Fallopian tube (tissue), 1 donor: ENCODE data around the genes CELF6, INSYN1 and SEMA7A.

GRCh38 chr15:72198903-72199909 lies 1.6 kb upstream of the GRAMD2A start:
- PRO-cap, result no peak

GRCh38 chr15:72228062-72228387 lies 3.0 kb downstream of the PKM start:
- PRO-cap, result unidirectional peak, plus-strand start at chr15:72228244; unidirectional peak, minus-strand start at chr15:72228298

DNA sequence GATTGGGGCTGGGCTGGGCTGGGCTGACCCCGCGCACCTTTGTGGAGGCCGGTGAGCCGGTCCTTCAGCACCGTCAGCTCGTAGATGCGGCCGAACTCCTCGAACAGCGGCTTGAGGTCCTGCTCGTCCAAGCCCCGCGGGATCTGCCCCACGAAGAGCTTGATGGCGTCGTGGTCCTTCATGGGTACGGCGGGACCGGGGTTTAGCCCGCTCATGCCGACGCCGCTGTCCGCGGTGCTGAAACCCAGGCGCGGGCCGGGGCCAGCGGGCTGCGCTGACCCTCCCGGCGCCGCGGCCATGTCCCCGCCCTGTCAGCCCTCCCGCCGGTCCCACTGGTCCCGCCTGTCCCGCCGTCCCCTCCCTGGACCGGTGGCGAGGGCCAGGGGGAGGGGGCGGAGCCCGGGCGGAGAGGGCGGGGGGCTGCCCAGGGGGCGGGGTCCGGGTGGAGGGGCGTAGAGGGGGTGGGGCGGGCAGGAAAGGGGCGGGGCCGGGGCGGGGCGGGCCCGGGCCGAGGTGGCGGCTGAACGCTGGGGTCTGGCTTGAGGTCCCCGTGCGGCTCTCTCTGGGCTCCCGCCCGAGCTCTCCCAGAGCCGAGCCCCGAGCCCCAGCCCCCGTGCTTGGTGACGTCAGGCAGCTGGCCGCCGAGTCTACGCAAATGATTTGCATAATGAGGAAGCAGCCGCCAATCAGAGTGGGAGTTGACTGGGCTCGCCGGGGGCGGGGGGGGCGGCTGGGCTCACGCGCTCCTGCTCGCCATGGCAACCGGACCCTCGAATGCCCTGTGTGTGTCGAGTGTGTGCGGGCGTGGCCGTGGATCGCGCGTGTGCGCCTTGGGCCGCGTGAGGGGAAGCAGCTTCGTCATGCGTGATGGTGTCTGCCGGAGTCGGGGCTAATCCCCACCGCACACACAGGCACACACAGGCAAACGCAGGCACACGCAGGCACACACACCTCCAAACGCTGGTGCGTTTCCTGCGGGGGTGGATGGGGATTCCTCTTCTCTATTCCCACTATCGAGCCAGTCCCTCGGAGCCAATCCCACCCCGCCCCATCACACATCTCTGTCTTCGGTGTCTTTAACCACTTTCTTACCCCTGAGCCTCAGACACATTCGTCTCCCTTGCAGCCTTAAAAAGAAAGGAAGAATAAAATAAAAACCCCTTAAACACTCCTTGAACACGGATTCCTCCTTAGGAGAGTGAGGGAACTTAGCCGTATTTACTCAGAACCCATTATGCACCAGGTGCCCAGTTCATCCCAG lies at the start of gene CELF6:
Gene CELF6, minus strand, starts transcription at position 582 of the 1,261 bp plus-strand sequence.
- PRO-cap, result no peak

DNA sequence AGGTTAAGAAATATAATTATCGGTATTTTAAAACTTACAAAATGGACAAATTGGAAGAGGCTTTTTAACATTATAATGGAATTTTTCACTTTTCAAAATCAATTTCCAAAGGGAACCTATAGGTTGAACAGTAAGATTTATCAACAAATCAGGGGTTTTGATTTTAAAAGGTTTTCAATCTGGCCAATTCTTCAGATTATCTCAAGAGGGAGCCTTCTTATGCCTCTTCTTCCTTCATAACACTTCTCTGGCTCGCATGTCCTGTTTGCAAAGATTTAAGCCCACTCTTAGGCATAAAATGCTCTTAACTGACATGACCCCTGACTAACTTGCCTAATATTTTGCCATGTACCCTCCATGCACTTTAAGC lies 1.3 kb upstream of the ARIH1 start:
- PRO-cap, result no peak

GRCh38 chr15:72522176-72522922 lies 48.2 kb downstream of the ARIH1 start:
- PRO-cap, result no peak

GRCh38 chr15:72581718-72582292 lies 72.7 kb upstream of the GOLGA6B start:
- PRO-cap, result no peak

GRCh38 chr15:72781087-72782190 lies 2.1 kb downstream of the ADPGK start:
- PRO-cap, result no peak

- PRO-cap, result unidirectional peak, plus-strand start at chr15:72971554
Observed at GRCh38 chr15:72971373-72971620, 81.0 kb upstream of the NEO1 start.

GRCh38 chr15:72998189-72998681 lies 54.0 kb upstream of the NEO1 start:
- PRO-cap, result no peak

GRCh38 chr15:73631876-73632865 lies 1.0 kb downstream of the NPTN start:
- PRO-cap, result bidirectional peak, plus-strand start at chr15:73632485, minus-strand start at chr15:73632355

GRCh38 chr15:73691174-73691959 lies 7.2 kb downstream of the CD276 start:
- PRO-cap, result no peak

DNA sequence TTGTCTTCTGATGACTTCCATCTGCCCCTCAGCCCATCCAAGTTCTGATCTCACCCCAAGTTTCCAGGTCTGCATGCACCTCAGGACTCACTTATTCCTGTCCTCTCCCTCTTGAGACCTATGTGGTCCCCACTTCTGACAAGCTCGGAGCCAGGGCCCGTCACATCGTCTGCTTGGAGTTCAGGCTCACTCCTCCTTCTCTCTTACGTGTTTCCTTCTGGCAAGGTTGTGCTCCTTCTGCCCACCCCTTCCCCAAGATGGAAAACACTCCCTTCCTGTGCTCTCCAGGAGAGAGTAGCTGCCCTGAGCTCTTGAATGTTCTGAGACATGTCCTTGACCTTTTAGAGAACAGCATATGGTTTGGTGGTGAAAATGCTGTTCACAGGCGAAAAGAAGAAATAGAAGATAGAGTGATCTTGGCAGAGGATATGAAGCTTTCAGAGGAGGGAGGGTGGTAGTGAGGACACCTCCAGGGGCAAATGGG lies 21.1 kb downstream of the CD276 start:
- PRO-cap, result no peak

GRCh38 chr15:73708642-73709066 lies 24.5 kb downstream of the CD276 start:
- PRO-cap, result no peak

GRCh38 chr15:73752003-73752932 lies 883 bp downstream of the INSYN1 start:
- PRO-cap, result unidirectional peak, plus-strand start at chr15:73752340

- PRO-cap, result unidirectional peak, minus-strand start at chr15:73753267
Observed at GRCh38 chr15:73753051-73753603, at the start of gene INSYN1. INSYN1 (minus strand) TSS chr15:73753351.

GRCh38 chr15:73964752-73965335 lies 27.3 kb downstream of the STOML1 start:
- PRO-cap, result no peak

- PRO-cap, result no peak
Observed at GRCh38 chr15:74156489-74156927, 17.0 kb upstream of the ISLR start.

GRCh38 chr15:74228753-74229056 lies 7.4 kb upstream of the CCDC33 start:
- PRO-cap, result unidirectional peak, minus-strand start at chr15:74228942

GRCh38 chr15:74432899-74434206 lies at the start of gene SEMA7A:
SEMA7A (minus strand) TSS chr15:74433958.
- PRO-cap, result bidirectional peak, plus-strand start at chr15:74434077, minus-strand start at chr15:74433958

GRCh38 chr15:74461923-74462213 lies 908 bp upstream of the UBL7 start:
- PRO-cap, result no peak